Vein endothelial cell (primary cell): ENCODE results near the gene CTSH.

DNA sequence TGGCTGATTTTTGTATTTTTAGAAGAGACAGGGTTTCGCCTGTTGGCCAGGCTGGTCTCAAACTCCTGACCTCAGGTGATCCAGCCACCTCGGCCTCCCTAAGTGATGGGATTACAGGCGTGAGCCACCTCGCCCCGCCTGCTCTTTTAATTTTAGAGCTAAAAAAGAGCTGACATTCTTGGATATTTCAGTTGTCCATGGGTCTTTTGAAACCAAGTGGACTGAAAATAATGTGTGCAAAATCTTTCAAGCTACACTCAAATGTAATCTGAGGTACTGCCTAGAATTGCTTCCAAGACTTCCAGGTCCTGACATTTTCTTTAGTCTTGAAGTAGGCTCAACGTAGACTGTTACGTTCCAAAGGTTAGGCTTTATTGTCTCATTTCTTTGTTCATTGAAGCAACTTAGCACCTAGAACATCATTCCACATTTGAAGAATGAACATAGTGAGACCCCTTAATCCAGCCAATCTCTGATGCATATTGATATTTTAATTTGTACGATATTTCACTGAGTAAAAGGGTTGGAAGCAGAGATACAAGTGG, 4.7 kb downstream of the MORF4L1 start:
- CAGE, long polyA plus RNA, result no peak

- CAGE, long polyA plus RNA, result no peak
Measured at GRCh38 chr15:78901976-78902850, 29.5 kb downstream of the MORF4L1 start.

DNA sequence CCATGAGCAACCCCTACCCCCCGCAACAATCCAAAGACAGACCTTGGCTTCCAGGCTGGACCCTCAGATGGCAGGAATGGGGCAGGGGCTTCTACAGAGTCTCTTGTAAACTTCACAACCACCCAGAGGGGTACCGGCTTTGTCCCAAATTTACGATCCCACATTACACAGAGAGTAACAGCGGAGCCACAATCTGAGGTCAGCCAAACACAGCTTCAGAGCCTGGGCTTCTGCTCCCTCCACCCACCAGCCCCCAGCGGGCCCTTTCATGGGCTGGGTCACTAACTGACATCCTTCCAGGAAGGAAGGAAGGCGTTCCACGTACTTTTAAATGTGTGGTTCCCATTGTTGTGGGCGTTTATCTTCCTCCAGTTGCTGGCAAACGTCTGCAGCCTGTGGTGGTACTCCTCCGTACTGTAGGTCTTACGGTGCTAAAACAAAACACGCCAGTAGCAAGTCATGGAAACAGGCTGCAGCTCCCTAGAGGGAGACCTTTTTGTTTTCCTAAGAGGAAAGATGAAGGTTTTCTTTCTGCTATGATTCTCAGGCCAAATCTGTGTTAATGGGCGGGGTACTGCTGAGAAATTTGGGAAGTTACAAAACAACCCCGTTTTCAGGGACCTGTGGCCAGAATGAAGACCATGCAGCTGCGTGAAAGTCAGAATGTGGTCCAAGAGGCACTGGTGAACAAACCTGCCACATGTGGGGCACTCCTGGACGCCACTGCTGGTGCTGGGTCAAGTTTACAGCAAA, 7.7 kb downstream of the CTSH start:
- CAGE, long polyA plus RNA, result no peak

DNA sequence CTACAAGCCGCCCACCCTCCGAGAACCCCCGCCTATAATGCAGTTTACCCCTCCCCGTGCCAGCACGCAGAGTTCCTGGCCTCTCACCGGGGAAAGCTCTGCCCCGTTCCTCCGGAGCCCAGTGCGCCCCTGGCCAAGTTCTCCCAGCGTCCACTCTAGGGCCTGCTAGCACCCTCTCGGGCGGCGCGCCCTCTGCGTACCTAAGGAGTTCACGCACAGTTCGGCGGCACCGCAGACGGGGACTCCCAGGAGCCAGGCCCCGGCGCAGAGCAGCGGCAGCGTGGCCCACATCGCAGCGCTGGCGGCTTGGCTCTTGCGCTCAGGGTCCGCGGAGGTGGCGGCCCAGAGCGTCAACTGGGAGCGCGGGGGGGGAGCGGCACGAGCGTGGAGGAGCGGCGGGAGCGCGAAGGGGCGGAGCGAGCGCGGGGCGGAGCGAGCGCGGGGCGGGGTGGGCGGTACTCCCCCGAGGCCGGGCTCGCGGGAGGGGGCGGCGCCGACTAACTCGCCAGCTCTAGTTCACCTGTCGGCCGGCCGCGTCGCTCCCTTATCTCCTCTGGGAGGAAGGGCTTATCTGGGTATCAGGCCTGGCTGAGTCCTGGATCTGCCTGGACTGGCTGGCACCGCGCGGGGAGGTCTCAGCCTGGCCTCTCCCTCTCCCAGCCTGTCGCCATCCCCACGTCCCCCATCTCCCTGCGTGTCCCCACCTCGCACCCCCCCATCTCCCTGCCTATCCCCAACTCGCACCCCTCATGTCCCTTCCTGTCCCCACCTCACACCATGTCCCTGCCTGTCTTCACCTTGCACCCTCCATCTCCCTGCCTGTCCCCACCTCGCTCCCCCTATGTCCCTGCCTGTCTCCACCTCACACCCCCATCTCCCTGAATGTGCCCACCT, at the start of gene CTSH:
TSS of gene CTSH (minus strand) at position 356 of the 894 bp plus-strand sequence.
- CAGE, long polyA plus RNA, result start-site peak on the minus strand centred at position 333 of the sequence, 50 bp wide, 27 and 13 reads in 2 replicates

DNA sequence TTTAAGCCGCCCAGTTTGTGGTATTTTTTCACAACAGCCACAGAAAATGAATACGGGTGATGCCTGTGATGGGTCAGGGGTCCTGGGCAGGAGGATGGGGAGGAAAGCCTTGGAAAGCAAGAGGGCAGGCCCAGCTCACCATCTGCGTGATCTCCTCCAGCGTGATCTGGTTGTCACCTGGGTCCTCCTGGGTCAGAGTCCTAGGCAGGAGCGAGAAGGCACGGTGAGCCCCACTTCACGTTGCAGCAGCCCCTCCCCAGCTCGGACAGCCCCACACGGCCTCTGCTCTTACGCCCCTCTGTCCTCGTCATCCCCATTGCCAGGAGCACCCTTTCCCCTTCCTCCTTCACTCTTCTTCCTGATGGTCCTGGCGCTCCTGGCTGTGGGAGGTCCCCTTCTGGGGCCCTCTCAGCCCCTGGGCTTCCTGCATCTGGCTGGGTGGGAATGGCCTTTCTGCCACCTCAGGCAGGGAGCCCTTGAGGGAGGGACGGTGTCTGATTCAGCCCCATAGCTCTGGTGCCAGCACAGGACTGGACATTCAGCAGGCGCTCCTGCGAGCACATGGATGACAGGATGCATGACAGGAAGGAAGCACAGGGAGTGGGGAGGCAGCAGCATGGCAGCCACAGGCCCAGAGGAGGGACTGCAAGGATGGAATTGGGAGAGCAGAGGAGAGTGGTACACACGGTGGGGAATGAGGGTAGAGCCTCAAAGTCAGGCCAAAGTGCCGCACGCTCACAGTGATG, 50.9 kb upstream of the CTSH start:
- CAGE, long polyA plus RNA, result no peak

DNA sequence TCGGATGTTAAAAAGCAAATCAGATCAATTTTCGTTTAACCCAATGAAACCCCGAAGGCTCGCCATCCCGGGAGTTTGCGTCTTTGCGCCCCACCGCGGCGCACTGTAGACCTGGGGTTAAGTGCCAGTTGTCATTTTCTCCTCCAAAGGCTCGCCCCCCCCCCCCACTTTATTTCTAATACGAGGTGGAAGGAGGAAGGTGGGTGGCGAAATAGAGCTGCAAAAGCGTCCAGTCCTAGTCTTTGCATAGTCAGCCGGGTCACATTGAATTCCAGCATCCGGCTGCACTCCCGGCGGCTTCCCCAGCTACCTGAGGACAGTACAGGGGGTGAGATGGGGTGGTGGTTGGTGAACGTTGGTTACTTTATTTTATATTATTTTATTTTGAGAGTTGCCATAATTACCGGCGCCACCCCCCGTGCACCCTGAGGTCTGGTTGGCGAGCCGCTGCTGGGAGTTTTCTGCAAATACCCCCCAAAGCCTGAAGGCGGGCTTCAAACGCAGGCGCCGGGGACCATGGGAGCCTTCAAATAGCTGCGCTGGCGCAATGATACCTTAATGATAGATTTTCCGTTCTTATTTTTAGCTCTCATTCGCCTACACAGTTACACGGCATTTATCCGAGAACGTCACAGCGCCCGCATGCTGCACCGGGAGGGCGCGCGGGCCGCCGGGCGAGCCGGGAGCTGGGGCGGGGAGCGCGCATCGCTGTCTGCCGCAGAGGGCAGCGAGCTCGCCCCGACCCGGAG, 605 bp upstream of the RASGRF1 start:
- CAGE, long polyA plus RNA, result no peak

DNA sequence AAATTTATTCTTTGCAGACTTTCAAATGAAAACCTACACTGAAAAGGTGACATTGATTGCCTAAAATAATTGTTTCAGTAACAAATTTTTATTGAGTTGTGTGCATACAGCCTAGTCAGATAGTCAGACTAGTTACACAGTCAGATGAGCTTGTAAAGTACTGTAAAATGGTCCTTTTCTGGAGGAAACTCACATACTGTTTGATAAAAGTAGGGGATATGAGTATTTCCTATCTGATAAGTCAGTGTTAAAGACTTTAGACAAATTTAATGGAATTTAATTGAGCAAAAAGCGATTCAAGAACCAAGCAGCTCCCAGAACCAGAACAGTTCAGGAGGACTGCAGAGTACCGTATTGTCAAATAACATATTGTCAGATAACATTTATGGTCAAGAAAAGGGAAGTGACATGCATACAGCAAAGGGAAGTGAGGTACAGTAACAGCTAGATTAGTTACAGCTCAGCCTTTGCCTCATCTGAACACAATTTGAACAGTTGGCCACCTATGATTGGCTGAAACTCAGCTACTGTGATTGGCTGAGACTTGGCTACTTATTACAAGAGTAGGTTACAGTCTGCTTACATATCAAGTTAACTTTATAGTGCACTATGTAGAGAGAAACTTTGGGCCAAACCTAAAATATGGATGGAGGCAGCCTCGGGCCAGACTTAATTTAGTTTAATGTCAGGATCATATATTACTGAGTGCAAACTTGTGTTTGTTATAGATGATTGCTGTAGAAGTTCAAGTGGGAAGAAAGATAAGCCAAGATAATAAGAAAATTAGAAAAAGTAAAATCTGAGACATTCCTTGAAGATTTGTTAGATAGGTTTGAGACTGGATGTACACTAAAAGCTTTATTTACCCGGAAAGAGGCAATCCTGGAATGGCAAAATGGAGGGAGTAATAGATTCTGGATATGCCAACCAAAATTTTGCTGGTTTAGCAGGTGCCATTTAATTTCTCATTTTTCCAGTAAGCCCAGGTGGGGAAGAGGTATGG, 22.0 kb downstream of the ZFAND6 start:
- CAGE, long polyA plus RNA, result no peak

DNA sequence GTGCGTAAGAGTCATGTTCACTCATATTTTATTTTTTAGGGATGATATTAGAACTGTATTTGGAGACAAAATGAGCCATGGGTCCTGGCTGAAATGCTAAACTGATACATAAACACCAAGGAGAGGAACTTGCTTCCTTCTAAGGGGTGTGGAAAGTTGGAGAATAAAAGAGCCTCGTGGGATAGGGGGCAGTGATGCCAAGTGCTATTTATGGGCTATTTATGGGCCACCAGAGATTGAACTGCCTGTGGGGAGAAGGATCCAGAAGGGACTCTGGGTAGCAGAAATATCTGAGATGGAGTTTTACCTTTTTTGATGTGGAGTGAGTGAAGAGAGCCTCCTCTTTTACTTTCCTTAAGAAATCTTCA, 1.8 kb upstream of the ARNT2 start:
- CAGE, long polyA plus RNA, result no peak

- CAGE, long polyA plus RNA, result no peak
Measured at GRCh38 chr15:80583157-80583489, 112.0 kb upstream of the ABHD17C start.

GRCh38 chr15:80679351-80679789, 15.7 kb upstream of the ABHD17C start:
- CAGE, long polyA plus RNA, result no peak

GRCh38 chr15:80743157-80743651, 36.0 kb upstream of the CEMIP start:
- CAGE, long polyA plus RNA, result no peak

- CAGE, long polyA plus RNA, result no peak
Measured at GRCh38 chr15:80932734-80933685, 56.6 kb downstream of the MESD start.

DNA sequence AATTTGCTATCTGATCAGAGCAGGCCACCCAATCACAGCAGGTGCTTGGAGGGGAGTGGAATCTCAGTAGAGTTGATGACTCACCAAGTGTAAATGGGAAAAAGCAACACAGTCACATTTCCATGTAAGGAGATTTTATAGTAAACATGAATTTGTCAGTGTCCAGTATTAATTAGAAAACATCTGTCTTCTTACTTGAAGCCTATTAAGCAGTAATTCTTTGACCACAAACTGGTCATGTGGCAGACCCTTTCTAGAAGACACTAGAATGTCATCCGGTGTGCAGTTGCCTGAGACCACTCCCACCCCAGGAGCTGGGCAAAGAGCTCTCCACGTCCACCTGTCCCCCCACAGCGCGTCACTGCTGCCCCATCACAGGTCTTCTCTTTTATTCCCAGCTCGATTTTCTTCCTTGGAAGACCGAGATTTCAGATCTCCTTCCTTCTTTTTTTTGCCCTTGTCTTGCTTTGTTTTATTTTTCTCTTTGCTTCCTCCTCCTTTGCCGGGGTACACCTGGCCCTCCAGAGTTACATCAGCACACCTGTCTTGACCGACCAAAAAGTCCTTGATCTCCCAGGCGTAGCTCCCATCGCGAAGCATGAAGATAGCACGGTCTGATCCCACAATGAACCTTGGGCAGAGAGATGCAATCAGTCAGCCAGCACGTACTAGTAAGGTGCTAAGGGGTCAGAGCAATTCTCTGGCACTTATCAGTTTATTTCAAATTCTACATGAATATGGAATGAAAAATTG, 10.6 kb downstream of the MESD start:
- CAGE, long polyA plus RNA, result no peak

- CAGE, long polyA plus RNA, result no peak
Measured at GRCh38 chr15:81003946-81004816, 3.5 kb downstream of the TLNRD1 start.

GRCh38 chr15:81385476-81385836, 11.4 kb upstream of the TMC3 start:
- CAGE, long polyA plus RNA, result no peak

DNA sequence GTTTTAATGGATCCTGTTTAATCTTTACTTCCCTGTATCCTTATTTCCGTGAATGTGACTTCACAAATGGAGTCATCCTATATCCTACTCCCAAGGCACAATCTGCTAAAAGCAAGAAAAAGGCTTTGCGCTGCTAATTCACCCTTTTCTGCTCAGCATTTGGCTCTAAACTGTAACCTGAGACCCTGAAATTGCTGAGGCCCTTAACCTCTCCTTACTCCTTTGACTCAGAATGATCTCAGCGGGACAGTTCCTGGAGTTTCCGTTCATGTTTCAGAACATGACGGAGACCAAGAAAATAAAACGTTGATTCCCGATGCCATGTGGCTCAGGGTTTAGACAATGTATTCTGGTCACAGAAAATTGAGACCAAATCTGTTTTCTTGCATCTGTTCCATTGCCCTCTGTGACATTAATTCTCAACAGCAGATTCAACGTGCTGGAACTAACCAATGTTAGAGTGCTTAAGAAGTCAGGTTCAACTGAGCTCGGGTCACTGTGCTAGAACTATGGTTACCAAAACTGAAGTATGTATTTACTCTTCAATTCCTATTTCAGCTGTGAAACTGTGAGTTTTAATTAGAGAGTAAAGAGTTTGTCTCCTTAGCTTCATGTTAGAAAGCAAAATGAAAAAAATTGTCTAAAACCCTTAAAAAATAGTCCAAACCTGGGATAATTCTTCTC, 45.4 kb upstream of the TMC3 start:
- CAGE, long polyA plus RNA, result no peak

- CAGE, long polyA plus RNA, result no peak
Measured at GRCh38 chr15:82415581-82416546, 13.8 kb upstream of the GOLGA6L9 start.

DNA sequence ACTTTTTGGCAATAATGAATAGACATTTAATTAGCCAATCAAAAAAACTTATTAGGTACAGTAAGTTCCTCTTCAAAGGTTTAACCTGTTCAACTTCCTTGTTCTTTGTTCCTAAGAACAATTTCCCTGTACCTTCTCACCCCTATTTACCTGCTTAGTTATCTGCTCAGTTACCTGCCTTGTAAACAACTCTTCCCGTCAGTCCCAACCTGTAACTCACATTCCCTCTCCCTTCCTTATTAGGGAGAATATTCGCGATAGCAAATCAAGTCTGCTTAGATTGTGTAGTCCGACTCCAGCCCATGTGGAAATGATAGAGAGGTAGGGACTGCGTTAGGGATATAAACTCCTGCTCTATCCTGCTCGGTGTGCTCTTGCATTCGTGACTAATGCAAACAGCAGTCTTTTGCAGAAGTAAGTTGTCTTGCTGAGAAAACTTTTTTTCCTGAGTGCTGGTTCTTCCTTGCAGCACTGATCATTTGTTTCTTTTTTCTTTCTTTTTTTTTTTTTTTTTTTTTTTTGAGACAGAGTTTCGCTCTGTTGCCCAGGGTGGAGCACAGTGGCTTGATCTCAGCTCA, 53.2 kb downstream of the RPS17 start:
- CAGE, long polyA plus RNA, result no peak

DNA sequence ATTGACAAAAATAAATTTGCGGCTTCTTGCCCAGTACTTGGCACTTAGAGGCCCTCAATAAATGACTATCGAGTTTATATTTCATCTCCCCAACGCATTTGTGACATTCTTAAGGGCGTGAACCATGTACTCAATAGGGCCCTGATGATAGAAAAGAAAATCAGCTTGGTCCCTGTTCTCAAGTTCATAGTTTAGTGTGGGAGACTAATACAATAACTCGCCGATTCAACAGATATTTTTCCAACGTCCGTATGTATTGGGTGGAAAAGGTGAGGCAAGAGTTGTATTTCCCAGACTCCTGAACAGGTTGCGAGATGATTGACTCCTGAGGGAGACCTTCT, 314 bp upstream of the WHAMM start:
- CAGE, long polyA plus RNA, result no peak

GRCh38 chr15:82871281-82871851, 61.9 kb downstream of the WHAMM start:
- CAGE, long polyA plus RNA, result no peak